Vein endothelial cell (primary cell): ENCODE data around the gene TTC32.

DNA sequence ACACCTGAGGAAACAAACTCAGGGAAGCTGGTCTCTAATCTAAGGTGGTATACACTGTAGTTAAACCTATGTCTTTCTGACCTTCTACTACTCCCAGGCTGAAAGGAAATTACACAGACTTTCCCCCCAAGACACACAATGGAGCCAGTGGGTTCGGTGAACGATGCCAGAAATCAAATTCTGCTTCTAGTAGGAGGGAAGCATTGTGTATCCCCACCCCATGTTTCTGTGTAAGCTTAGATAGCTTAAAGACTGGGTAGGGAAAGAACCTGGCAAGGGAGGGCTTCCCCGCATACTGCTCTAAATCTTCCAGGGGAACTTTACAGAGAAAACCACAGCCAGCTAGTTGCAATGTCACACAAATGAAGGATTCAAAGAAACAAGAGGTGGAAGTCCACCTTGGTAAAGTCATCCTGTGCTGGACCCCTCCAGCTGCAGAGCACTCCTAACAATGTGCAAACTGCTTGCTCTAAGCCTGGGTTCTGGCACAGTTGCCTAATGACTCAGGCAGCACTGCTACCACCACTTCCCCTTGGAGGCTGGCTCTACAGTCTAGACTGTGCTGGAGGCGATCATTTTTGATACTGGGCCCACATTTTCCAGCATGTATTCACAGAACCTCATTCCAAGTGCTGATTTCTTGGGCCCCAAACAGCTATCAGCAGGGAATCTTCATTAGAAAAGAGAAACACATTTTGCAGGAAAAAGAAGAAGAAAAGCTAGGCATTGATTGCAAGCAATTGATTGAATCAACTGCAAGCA lies 47.5 kb downstream of the TRIB2 start:
- CAGE, long polyA plus RNA, result no peak

- CAGE, long polyA plus RNA, result no peak
These were observed 102.3 kb downstream of the TRIB2 start for GRCh38 chr2:12818822-12819677.

DNA sequence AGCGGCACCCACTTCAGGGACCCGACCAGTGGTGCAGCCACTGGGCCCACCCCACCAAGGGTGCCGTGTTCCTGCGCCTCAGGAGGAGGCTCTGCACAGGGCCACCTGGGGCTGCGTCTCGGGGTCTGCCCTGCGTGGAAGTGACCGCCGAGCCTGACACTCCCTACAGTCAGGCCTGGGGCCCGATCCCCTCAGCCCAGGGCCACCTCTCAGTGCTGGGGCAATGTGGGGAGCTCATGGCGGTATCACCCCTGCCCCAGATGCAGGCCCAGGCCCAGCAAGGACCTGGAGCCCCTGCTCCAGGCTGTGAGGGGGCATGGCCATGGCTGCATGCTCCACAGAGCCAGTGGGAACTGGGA lies 452.7 kb downstream of the LRATD1 start:
- CAGE, long polyA plus RNA, result no peak

DNA sequence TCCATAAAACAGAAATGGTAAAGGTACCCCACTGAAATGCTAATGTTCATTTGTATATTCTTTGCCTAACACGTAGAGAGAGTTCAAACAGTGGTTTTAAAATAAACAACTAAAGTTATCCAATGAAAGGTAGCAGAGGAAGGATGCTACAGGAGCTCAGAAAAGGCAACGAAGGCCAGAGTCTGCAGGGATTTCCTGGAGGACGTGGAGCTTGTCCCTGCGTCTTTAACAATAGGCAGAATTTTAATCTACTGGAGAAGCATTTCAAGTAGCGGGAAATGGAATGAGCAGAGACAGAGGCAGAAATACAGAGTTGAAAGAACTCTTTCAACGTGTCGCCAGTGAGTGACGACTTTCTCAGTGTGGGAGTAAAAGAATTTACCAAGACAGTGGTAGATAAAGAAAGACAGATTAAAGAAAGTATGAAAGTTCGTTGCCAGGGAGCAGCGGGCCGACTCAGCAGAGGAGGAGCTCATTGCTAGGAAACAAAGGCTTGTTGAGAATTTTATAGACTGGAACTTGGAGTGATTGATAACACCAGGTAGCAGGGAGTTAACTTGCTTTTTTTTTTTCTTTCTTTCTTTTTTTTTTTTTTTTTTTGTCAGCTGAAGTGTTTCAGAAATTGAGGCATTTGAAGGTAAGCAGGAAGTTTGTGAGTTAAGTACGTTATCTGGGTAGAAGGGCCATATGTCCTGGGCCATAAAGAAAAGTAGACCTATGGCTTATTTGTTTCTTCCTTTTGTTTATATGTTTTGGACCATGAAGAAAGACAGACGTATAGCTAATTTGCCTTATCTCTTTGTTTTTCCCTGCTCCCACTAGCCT lies 625 bp upstream of the NBAS start:
- CAGE, long polyA plus RNA, result no peak

GRCh38 chr2:16031854-16032318 lies 91.5 kb downstream of the MYCN start:
- CAGE, long polyA plus RNA, result no peak

DNA sequence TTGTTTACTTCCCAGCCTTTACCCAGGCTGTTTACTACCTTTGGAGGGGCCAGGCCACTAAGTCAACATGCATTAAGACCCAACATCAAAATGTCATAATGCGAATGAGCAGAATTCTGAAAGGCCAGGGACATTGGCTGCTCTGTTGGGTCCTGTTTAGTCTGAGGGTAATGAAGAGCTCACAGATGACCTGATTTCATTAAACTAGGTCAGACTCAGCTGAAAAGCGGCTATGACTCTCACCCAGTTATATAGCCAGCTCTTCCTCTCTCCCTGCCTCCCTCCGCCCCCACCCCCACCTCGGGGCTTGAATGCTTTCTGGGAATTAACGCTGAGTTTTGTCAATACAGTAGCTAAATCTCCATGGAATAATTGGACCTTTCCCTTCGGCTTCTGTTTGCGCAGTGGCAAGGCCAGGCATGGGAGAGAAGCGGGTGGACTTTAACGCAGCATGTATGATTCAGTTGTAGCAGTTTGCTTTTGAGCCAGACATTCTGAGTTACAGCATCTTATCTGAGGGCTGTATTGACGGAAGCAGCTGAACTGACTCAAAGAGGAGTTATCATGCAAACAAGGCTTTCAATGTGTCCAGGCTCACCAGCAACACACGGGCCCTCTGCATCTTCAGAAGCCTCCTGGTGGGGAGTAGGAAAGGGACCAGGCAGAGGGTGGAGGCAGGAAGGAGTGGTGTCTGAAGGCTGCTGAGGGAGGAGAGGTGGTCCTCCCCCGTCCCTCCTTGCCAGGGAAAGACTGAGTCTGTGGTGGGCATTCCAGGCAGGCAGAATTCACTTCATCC lies 110.7 kb downstream of the MYCN start:
- CAGE, long polyA plus RNA, result no peak

DNA sequence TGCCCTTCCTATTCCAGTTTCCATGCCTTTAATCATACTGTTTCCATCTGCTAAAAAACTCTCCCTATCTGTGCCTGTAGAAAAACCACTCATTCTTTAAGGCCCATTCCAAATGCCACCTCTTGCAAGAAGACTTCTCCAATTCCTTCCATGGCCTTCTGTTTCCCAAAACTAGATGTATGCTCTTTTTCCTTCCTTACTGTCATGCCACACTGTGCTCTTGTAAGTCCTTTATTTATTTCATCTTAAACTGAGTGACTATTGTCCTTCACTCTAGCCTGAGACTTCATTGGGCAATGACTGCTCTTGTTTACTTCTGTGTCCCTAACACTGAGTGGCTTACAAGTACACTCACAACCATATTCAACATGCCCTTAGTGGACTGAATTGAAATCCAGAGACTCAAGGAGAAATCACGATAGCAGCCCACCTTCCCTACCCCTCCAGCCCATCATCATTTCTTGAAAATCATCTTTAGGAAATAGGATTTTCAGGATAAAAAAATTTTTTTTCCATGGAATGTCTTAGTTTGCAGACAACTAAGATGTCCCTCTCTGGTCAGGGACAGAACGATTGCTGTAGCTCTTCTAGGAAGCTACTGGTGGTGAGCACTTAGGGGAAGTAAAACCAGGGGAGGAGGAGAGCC lies 80.8 kb downstream of the CYRIA start:
- CAGE, long polyA plus RNA, result no peak

GRCh38 chr2:16619602-16620078 lies 46.0 kb downstream of the CYRIA start:
- CAGE, long polyA plus RNA, result no peak

GRCh38 chr2:16665417-16665758 lies 246 bp downstream of the CYRIA start:
- CAGE, long polyA plus RNA, result no peak

- CAGE, long polyA plus RNA, result no peak
These were observed 3.4 kb downstream of the VSNL1 start for GRCh38 chr2:17543828-17544362.

DNA sequence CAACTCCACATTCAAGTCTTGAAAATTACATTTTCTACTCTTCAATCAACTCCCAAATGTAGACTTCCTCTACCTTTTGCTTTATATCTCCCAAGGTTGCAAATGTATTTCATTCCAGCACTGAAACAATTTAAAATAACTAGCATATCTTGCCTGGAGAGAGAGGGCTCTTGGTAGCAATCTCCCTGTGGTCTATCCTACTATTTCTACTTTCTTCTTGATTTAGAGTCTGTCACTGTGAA lies 58.6 kb upstream of the NT5C1B start:
- CAGE, long polyA plus RNA, result no peak

DNA sequence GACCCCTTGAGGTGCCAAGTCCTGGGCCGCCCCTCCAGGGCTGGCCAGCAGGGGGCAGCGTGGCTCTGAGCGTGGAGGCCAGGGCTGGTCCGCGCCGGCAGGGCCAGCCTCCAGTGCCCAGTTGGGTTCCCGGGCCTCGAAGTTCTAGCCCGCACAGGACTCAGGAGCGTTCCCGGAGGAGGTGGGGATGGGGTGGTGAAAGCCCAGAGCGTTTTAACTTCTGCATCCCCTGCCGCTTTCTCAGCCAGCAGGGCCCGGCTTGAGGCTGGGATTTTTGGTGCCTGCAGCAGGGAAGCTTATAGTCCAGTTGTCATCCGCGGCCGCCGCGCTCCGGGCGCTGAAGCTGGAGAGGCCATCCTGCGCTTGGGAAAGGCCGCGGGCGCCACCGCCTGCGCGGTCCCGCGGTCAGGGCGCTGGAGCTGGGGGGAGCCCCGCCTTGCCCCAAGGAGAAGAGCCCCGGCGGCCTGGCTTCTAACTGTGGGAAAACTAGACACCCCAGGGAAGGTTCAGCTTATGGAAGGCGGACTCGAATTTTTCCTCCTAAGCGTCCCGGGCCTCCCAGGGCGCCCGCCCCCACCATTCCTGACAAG lies 8.1 kb downstream of the OSR1 start:
- CAGE, long polyA plus RNA, result no peak

DNA sequence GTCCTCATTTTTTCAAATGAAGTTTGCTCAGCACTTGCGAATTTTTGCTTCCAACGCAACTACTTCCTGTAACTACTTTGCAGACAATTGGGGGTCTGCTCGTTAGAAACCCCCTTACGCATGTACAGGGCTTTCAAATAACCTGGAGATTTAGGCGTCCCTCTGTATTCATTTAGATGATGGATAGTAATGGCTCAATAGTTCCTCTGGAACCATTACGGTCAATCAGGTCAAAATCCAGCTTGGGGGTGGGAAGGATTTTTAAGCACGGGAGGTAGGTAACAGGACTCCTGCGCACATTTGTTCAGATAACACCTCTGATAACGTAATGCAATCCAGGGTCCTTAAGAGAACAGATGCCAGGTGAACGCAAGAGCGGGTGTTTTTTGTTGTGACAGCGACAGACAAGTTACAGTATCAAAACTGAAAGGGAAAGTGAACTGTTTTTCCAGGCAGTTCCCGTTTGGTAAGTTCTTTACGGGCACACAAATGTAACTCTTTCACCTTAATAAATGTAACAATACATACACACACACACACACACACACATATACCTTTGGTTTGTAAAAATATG lies 3.7 kb upstream of the OSR1 start:
- CAGE, long polyA plus RNA, result no peak

GRCh38 chr2:19597596-19597945 lies 239.1 kb upstream of the OSR1 start:
- CAGE, long polyA plus RNA, result no peak

DNA sequence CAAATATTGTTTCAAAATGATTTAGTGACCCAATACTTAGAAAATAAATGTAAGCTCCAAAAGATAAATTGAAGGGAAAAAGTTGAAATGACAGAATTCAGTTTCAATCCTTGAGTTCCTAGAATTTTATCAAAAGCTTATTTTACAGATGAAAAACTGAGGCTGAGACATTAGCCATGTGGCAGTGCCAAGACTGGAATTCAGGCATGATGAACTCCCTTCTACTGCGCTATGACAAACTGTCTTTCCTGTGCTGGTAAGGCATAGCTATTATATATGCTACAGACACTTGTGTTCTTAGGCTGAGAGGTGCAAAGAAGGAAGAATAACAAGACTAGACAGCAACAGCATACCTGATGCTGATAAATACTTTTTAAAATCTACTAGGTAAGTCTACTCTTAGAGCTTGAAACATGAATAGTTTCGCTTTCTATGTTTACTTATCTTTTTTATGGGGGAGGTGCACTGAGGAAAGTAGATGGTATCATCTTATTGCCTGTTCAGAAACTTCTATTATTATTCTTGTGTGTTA lies 1.9 kb downstream of the TTC32 start:
- CAGE, long polyA plus RNA, result no peak

DNA sequence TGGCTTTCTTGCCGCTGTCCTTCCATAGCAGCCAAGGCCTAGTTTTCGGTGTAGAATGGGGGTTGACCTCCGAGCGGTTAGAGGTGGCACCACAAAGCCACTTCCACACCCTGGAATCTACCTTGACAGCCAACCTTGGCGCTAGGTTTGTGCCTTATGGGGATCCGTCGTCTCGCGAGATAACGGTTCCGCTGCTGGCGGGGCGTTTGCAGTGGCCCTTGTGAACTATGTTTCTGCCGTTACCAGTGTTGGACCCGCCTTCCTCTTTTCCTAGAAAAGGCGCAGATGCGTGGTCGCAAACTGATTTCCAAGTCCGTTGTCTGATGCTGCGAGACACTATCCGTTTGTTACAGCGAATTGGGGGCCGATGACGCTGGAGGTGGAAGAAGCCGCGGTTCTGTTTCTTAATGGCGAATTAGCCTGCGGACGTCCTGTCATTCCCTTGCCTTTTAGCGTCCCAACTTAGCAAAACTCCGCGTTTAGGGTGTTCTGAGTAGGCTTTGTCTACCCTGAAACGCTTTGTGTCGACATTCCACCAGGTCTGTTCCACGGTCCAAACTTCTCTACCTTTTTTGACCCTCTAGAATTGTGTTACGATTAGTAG lies at the start of gene TTC32:
TSS of gene TTC32 (minus strand) at position 155 of the 604 bp plus-strand sequence.
- CAGE, long polyA plus RNA, result no peak

- CAGE, long polyA plus RNA, result no peak
These were observed 701 bp upstream of the TTC32 start for GRCh38 chr2:19902433-19902935.

- CAGE, long polyA plus RNA, result no peak
These were observed 626 bp downstream of the WDR35 start for GRCh38 chr2:19988976-19989982.

- CAGE, long polyA plus RNA, result no peak
These were observed 29.5 kb upstream of the LAPTM4A start for GRCh38 chr2:20080939-20081290.

DNA sequence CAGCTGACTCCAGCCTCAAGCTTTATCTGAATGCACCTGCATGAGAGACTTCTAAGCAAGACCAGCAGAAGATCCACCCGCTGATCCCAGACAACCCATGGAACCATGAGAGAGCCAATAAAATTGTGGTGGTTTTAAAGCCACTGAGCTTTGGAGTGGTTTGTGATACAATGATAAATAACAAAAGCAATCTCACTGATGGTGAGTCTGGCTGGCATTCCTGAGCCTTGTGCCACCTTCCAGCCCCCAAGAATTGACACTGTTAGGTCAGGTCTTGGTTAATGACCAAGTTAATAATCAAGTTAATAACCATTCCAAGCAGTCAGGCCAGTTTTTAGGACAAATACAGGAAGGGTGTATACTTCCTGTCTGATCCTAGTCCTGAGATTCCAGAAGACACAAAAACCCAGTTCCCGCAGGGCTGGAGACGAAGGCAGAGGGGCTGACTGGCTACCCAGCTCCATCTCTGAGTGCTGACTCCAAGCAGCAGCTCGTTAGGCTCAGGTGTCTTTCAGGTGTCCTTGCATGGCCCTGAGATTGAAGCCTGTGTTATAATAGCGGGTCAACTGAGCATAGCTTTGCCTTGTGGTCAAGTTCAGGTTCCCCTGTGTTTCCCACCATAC lies 74.6 kb upstream of the LAPTM4A start:
- CAGE, long polyA plus RNA, result no peak